ENCODE measurements around the genes DCDC2B, FAM229A, ZBTB8A, YARS1 and RNF19B.

DNA sequence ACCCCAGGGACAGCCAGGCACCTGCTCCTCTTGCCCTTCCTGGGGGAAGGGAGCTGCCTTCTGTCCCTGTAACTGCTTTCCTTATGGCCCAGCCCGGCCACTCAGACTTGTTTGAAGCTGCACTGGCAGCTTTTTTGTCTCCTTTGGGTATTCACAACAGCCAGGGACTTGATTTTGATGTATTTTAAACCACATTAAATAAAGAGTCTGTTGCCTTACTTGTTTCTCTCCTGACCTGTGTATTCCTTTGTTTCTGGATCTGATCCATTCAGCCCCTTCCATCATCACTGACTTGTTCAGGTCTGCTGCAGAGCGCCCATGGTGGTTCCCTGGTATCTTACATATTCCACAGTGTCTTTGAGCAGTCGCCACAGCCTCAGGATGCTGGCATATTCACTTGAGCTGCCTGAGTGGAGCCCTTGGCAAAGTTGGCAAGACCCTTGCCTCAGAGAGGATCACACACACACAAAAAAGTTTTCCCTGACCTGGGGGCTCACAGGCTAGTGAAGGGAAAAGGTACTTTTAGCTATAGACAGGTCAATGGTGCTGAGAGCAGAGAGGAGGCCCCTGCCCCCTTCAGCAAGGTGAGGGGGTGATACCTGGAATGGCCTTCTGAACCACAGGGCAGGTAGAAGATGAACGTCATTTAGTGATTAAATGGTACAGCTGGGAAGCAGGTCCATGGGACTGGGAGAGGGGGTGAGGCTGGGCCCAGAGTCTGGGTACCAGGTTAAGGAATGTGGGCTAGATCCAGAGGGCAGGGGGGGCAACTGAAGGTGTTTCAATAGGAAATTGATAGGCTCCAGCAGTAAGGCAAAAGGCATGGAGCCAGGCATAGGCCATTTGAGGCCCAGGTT lies 2.1 kb upstream of the CCDC28B start:
- RRBS = no CpG with 5 or more reads among the region's 4 CpGs

DNA sequence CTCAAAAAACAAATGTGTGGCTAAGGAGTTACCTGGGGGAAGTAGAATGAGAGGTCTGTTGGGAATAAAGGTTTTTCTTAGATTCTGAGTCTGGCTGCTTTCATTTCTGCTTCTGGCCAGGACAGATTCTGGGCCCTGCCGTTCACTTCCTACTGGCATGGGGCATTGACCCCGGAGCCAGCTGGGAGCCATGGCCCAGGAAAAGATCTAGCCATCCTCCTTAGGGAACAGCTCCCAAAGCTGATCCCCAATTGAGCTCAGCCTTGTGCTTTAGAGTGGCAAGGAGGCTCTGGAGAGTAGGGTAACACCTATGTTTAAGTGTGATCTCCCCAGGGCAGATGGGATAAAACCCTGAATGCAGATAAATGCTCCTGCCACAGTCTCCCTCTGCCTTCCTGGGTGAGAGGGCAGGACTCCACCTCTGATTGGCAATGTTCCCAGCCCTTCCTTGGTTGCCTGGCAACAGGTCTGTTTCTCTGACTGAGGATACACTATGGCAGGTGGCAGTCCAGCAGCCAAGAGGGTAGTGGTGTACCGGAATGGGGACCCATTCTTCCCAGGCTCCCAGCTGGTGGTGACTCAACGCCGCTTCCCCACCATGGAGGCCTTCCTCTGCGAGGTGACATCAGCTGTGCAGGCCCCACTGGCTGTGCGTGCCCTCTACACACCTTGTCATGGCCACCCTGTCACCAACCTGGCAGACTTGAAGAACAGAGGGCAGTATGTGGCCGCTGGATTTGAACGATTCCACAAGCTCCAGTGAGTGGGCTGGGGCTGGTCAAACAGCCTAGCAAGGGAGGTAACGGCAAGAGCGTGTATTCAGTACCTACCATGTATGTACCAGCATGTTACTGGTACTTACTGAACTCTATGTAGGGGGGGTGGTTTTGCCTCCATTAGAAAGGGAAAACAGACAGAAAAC lies at the start of gene DCDC2B:
Gene DCDC2B (plus strand): TSS at position 489 of the 922 bp plus-strand sequence.
- RRBS = no CpG with 5 or more reads among the region's 11 CpGs

GRCh38 chr1:32215841-32216710 lies 6.1 kb downstream of the TMEM234 start:
- RRBS = no CpG with 5 or more reads among the region's 11 CpGs

- RRBS = no CpG with 5 or more reads among the region's 5 CpGs
Observed at GRCh38 chr1:32220508-32221400, 1.4 kb downstream of the TMEM234 start.

DNA sequence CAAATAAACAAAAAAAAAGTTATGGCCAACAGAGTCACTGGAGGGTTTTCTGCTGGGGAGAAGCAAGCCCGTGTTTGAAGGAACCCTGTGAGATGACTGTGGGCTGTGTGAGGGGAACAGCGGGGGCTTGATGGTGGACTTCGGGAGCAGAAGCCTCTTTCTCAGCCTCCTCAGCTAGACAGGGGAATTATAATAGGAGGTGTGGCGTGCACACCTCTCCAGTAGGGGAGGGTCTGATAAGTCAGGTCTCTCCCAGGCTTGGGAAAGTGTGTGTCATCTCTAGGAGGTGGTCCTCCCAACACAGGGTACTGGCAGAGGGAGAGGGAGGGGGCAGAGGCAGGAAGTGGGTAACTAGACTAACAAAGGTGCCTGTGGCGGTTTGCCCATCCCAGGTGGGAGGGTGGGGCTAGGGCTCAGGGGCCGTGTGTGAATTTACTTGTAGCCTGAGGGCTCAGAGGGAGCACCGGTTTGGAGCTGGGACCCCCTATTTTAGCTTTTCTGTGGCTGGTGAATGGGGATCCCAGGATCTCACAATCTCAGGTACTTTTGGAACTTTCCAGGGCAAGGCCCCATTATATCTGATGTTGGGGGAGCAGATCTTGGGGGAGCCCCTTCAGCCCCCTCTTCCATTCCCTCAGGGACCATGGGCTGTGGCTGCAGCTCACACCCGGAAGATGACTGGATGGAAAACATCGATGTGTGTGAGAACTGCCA lies 18.0 kb upstream of the HDAC1 start:
- RRBS = no CpG with 5 or more reads among the region's 9 CpGs

DNA sequence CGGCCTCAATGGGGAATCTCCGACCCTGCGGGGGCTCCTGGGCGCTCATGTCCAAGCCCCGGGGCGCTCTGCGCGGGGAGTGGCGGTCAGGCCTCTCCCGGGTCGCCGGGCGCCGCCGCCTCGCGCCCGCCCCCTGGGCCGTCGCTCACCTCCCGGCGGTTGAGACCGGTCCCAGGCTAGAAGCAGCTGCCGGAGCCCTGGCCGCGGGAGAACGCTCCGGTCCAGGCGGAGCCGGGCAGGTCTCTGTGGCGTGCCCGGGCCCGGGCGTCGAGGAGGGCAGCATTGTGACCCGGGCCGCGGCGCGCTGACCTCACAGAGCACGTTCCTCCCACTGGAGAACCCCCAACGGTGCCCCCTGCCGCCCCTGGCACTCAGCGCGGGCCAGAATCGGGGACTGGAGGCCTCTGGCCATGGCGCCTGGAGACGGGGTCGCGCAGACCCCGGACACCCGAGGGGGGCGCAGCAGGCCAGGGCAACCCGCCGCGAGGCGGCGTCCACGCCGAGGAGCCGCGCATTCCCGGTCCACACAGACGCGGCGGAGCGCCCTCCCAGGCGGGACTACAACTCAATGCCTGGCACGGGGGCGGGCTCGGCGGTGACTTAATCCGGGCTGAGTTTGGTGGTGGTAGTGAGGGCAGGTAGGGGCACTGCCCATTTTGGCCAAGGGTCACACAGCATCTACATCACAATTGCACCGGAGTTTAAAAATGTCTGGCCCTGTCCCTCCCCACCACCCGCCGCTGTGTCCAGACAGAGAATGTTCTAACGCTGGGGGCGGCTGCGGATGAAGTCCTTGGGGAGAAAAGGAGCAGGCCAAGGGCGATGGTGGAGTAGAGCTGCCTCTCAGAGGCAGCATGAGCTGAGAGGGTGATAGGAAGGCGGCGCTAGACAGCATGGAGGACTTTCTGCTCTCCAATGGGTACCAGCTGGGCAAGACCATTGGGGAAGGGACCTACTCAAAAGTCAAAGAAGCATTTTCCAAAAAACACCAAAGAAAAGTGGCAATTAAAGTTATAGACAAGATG lies at the start of gene FAM229A:
Gene FAM229A (minus strand): TSS at position 677 of the 1,025 bp plus-strand sequence.
- RRBS = 6% methylated on average over 40 of the region's 82 CpGs

DNA sequence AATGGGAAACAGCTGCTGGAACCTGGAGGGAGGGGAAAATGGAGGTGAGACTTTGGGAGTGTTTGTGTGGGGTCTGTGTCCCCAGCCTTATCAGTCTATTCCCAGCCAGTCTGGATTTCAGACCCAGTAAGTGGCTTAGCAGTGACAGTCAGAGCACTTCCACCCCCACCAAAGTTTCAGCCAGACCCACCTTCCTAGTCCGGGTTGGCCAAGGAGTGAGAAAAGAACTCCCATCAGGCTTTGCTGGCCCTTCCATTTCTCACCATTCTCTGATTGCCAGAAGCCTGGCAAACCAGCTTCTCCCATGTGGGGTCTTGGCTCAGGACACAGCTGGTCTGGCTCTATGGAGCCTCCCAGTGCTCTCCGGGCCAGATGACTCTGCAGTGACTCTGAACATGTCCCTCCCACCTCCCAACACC lies 15.9 kb downstream of the TSSK3 start:
- RRBS = no CpG with 5 or more reads among the region's 2 CpGs

- RRBS = no CpG with 5 or more reads among the region's 11 CpGs
Observed at GRCh38 chr1:32378878-32379741, 15.1 kb downstream of the BSDC1 start.

GRCh38 chr1:32538980-32540135 lies at the start of gene ZBTB8A:
Gene ZBTB8A (plus strand): TSS chr1:32539427.
- RRBS = 1% methylated on average over 47 of the region's 119 CpGs

GRCh38 chr1:32695638-32696136 lies 6.9 kb downstream of the SYNC start:
- RRBS = no CpG with 5 or more reads among the region's 6 CpGs

DNA sequence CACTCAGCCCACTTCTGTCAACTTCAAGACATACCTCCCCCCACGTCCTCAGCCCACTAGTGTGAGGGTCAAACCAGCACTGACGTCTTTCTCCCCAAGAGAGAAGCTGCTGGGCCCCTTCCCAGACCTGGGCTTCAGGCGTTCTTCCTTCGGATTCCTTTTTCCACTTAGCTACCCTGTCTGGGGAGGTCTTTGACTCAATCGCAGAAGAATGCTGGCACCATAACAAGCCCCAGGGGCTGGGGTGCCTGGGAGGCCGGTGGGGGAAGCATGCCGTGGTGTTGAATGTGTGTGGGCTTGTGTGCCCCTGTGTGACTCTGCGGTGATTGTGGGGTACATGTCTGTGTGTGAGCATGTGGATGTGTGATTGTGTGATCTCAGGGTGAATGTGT lies 850 bp upstream of the SYNC start:
- RRBS = no CpG with 5 or more reads among the region's 8 CpGs

DNA sequence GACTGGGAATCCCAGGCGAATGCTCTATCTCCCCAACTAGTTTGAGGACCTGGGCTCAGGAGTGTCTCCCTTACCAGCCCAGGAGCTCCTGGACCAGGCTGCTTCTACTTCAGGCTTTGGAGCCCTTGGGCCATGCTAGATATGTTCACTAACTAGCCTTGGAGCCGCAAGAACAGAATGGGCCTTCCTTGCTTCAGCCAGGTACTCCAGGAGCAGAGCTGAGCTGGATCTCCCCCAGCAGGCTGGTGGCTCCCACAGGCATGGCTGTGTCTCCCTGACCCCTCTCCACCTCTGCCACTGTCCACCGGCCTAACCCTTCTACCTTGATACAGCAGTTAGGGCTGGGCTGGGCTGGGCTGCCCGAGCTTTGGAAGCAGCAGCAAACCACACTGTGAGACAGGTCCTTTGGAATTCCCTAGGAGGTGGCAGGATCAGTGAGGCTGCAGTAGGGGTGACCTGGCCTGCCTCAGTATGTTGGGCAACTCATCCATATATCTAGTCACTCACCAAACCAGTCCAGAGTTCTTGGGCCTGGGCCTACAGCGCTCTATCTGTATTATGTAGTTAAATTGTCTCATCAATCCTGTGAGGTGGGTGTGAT lies 13.2 kb upstream of the SYNC start:
- RRBS = no CpG with 5 or more reads among the region's 5 CpGs

DNA sequence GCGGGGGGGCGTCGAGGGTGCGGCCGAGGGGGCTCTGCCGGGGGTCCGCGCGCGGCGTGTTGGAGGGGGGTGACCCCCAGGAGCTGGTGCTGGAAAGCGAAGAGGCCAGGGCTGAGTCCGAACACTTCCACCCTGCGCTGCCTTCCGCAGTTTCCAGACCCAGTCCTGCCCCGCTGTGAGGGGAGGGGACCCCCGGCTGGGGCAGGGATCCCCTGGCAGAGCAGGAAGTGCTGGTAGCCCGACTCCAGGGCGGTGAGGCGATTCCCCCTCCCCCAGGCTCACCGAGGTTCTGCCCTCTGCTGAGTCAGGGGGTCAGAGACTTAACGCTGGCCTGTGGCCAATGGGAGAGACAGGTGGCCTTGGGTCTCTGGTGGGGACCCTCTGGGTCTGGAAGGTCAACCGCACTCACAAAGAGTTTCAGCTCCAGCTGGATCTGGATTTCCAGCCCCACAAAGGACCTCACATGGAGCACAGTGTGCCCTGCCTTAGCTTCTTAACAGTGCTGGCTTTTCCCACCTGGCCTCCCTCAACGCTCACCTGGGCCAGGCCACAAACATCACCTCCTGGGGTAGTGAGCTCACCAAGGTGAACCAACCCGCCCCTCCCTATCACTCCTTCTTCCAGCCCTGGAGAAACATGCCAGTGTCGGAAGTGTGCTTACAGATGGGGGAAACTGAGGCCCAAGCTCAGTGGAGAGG lies 736 bp downstream of the KIAA1522 start:
- RRBS = no CpG with 5 or more reads among the region's 26 CpGs

DNA sequence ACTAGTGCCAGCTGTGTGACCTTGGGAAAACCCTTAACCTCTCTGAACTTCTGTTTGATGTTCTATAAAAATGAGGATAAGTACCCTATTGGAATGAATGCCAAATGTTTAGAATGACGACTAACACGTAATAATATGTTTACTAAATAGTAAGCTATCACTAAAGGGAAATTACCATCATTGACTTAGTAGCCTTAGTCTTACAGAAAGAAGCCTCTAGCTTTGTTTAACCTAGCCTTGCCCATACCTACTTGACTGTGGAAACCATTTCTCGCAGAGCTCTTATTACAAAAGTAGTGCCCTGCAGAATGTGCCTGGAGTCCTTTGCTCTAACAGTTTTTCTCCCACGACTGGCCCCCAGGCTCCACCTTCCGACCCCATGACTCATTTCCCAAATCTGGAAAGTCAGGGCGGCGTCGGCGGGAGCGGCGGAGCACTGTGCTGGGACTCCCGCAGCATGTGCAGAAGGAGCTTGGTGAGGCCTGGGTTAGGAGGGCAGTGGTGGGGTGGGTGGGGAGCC lies 27.7 kb downstream of the KIAA1522 start:
- RRBS = no CpG with 5 or more reads among the region's 12 CpGs

- RRBS = 1% methylated on average over 17 of the region's 42 CpGs
Observed at GRCh38 chr1:32816335-32817445, at the start of gene YARS1. Gene YARS1 (minus strand): TSS chr1:32817358.

GRCh38 chr1:32894511-32895100 lies 6.6 kb downstream of the TMEM54 start:
- RRBS = no CpG with 5 or more reads among the region's 8 CpGs

GRCh38 chr1:32904884-32905111 lies 3.6 kb upstream of the TMEM54 start:
- RRBS = no CpG with 5 or more reads among the region's 2 CpGs

DNA sequence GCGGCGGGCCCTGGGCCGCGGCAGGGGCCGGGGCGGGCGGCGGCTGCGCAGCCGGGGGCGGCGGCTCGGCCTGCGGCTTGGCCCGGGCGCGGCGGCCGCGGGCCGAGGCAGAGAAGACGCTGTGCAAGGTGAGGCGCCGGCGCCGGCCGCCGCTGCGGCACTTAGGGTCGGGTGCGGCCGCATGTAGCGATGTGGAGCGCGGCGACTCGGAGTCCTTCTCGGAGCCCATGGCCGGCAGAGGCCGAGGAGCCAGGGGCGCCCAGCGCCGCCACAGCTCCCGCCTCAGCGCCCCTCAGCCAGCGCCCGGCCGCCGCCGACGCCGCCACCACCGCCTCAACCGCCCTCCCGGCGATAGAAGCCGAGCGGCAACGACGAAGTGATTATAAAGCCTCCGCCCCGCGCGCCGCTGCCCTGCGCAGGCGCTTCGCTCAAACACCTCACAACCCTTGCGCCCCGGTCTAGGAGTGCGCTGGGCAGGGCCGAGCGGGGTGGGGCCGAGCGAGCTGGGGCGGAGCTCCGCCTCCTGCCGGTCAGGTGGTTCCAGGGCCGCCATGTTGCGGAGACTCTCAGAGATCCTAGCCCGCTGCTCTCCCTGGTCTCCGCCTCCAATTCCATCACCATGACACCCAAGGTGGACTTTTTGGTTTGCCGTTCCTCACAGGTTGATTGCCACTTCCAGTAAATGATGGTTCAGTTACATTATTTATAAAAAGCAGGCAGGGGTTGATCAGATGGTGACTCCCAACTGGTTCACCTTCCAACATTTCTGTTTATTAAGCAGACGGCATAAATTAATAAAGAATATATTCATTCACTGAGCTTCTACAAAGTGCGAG lies at the start of gene RNF19B:
Gene RNF19B (minus strand): TSS at position 353 of the 836 bp plus-strand sequence.
- RRBS = 1% methylated on average over 46 of the region's 85 CpGs

DNA sequence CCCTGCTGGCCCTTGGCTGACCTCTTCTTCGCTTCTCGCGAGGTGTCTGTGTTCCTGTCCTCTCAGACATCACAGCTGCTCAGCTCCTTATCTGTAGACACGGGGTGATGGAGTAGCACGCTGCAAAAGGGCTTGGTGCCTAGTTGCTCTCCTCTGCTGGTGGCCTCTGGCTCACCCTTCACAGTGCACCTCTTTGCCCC lies 18.6 kb upstream of the AK2 start:
- RRBS = no CpG with 5 or more reads among the region's 5 CpGs

Data from GM12891 (cell line).